SJCRH30 (cell line): ENCODE measurements around the gene PHLDB1.

DNA sequence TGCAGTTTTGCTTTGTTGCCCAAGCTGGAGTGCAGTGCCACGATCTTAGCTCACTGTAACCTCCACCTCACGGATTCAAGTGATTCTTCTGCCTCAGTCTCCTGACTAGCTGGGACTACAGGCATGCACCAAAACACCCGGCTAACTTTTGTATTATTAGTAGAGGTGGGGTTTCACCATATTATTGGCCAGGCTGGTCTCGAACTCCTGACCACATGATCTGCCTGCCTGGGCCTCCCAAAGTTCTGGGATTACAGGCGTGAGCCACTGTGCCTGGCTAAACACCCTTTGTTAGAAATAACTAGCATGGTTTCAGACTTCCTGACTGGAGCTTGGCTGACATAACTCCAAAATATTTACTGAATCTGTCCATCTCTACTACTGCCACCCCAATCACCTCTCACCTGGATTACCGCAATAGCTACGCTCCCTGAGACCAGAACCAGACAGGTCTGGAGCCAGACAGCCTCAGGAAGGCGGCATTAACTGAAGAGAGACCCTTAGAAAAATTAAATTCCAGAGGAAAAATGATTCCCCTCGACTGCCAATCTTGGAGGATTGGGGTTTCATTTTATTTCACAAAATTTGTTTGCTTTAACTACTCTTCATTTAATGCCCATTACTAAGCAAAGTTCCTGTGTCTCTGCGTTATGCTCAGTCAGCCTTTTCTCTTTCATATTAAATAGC is 13.0 kb downstream of the TMEM25 start:
- RAMPAGE, long total RNA, result no peak

GRCh38 chr11:118587838-118588405 is 15.7 kb downstream of the ARCN1 start:
- RAMPAGE, long total RNA, result no peak

- RAMPAGE, long total RNA, result no peak
Observed at GRCh38 chr11:118601126-118602245, 5.9 kb upstream of the PHLDB1 start.

DNA sequence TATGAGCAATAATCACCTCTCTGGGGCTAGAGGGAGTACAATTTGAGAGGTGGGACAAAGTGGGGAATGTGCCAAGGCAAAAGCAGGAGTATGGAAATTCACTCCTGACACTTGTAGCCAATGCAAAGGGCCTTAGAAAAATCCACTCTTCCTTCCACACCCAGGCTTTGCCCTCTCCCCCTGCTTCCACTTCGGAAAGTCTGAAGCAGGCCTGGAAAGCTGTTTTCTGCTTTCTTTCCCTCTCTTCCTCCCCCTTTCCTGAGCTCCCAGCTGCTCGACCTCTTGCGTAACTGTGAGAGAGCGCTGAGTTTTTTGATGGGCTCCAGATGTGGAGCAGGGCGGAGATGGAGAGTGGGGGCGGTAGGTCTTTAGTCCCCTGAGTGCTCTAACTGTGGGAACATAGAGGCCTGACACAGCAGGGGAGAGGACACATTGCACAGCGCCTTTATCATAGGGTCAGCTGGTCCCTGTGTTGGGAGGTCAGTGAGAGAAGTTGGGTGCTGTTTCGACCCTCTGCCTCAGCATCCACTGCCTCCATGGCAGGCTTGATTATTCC is 2.0 kb upstream of the PHLDB1 start:
- RAMPAGE, long total RNA, result no peak

- RAMPAGE, long total RNA, result no peak
Observed at GRCh38 chr11:118607017-118608306, at the start of gene PHLDB1. PHLDB1 (plus strand) TSS chr11:118607615.

DNA sequence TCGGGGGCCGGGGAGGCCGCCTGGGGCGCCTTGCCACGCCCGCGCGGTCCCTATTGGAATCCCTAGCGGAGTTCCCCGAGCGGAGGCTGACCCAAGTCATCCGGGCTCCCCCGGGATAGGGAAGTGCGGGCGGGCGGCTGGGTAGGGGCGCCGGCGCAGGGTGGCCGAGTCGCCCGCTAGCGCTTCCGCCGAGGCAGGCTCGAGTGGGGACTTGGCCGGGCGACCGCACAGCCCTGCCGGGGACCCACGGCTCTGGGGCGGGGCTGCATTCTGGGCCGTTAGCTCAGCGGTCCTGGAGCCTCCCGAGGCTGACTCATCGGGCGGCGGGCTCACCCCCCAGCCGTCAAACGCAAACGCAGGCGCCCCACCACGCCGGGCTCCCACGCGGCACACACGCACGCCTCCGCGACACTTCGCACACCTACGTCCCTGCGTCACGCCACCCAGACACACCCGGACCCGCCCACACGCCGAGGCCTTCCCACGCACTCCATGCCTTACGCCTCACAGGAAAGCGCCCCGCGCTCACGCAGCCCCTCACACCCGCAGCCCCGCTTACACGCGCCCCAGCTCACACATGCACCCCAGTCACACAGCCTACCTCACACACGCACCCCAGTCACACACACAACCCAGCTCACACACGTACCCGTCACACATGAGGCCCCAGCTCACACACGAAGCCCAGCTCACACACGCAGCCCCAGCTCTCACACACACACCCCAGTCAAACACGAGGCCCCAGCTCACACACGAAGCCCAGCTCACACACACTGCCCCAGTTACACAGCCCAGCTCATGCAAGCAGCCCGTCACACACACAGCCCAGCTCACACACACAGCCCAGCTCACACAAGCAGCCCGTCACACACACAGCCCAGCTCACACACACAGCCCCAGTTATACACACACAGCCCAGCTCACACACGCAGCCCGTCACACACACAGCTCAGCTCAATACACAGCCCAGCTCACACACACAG is 1.2 kb downstream of the PHLDB1 start:
- RAMPAGE, long total RNA, result no peak

- RAMPAGE, long total RNA, result no peak
Observed at GRCh38 chr11:118615192-118615876, 7.9 kb downstream of the PHLDB1 start.

DNA sequence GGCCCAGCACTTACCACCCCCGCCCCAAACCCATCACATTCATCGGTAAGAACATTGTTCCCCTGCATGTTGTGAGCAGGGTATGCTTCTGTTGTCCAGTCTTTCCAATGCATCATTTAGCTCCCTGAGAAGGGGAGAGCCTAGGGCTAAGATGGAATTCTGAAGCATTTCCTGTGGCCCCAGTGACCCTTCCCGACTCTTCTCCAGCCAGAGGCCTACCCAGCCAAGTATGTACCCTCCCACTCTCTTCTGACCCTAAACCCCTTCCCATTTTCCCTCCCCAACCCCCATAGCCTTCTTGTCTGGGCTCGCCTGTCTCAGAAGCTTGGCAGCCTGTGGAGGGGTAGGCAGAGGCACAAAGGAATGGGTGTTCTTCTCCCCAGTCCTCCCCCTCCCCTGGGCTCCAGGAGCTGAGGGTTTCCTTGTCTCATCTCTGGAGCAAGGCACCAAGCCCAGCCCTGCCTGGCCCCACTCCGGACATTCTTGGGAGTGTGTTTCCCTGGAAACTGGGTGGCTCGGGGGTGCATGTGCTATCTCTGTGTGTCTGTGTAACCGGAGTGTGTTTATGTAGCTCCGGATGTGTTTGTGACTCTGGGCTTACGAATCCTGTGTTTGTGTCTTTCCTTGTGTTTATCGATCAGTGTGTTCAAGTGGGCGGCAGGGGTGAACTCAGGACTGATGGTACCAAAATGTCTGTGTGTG is 10.7 kb downstream of the PHLDB1 start:
- RAMPAGE, long total RNA, result no peak

DNA sequence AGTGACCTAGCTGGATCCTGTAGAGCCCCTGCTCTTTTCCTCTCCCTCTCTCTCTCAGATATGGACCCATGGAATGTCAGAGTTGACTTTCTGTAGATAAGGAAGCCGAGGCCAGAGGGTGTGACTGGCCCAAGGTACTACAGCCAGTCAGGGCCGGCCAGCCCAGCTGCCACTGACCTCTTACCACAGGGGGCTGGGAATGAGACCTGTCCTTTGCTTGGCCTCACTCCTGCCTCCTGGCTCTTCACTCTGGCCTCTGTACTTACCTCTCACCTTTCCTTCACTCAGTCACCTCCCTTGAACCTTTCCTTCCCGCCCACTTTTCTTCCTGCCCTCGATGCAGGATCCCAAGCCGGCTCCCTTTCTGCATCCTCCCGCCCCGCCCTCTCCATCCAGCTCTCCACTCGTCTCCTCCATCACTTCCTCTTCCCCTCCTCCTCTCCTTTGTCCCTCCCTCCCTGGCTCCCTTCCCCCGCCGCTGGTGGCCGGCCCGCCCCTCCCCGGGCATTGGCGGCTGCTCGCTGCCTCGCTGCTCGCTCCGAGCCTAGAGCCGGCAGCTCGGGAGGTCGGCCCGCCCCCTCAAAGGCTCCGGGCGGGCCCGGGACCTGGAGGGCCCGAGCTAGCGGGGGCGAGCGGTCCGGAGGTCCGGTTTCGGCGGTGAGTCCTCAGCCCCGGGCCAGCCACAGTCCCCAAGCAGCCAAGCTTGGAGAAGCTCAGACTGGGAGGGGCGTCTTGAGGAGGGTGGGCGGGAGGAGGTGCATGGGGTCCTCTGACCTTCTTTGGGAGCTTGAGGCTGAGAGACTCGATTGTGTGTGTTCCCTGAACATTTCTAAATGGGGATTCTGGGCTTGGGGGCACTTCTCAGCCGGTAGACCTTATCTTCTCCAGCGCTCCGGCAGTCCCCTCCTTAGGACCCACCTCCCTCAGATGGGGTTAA is 13.7 kb downstream of the PHLDB1 start:
- RAMPAGE, long total RNA, result no peak

GRCh38 chr11:118622839-118623434 is 15.5 kb downstream of the PHLDB1 start:
- RAMPAGE, long total RNA, result no peak

DNA sequence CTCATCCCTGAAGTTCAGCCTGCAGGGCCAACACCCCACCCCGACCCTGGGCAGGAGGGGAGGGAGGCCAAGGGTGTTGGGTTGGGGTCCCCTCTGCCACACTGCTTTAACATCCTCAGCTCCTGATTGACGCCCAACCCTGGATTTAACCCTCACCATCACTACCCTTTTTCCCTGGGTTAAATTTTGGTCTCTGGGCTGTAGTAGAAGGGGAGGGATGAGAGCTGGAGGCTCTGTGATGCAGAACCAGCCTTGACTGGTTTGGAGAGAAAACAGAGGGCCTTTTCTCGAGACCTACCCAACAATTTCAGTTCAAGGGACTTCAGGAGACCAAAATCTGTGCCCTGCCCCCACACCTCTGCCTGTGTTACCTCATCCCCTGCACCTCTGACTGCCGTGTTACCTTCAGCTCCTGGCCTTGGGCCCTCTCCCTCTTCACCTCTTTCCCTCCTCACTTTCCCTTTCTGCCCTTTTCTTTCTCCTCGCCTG is 26.9 kb downstream of the PHLDB1 start:
- RAMPAGE, long total RNA, result no peak

DNA sequence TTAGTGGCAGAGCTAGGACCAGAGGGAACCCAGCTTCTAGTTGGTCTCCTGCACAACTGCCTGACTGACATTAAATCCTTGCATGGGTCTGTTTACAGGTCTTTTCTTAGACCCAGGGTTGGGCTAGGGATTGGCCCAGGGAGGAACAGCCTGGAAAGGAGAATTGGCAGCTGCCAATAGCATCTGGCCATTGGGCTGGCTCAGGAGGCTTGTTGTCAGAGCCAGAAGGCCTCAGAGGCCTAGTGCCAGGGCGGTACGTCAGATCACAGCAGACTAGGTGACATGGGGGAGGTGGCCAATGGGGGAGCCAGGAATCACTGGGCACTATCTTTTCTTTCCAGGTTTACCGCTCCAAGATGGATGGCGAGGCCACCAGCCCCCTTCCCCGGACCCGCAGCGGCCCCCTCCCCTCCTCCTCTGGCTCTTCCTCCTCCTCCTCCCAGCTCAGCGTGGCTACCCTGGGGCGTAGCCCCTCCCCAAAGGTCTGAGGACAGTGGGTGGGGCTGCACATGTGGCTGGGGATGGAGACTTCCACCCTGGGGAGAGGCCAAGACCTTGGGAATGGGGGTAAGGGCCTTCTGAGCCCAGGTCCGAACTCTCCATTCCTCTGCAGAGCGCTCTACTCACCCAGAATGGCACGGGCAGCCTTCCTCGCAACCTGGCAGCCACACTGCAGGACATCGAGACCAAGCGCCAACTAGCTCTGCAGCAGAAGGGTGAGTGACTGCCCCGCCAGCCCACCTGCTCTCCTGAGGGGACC is 35.8 kb downstream of the TREH start:
- RAMPAGE, long total RNA, result no peak

DNA sequence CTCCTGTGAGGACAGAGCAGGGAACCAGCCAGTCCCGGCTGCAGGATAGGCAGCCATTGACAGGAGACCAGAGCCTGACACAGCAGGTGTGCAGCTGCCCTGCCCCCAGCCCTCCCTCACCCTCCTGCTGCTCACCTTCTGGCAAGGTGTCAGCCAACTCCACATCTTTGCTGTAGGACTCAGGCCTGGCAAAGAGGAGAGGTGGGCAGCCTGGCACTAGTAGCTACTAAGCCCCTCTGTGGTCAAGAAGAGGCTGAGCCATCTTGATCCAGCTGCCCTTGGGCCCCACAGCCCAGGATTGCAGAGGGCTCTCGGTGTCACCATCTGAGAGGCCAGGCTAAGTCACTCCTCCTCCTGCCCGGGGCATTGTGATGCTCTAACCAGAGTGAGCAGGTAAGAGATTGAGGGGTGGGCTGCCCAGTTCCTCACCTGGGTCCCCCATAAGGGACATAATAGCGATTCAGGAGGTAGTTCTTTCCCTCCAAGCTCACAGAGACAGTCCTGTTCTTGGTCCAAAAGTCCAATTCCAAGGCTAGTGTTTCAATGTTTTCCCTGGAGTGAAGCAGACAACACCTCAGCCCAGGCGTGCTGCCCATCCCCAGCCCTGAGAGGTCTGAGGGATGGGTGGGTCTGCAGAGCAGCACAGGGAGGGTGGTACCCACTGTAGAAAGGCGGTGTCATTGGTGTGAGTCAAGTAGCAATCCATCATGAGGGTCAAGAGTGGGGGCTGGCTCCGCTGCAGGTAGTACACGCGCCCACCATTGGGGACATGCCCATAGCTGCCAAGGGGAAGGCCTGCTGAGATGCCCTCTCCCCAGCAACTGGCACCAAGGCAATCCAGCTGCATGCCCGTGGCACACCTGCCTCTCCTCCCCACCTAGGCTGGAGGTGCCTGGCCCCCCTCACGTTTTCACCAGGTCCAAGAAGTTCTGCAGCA is 18.5 kb downstream of the TREH start:
- RAMPAGE, long total RNA, result no peak

GRCh38 chr11:118720123-118720791 is 40.8 kb upstream of the TREH start:
- RAMPAGE, long total RNA, result no peak

DNA sequence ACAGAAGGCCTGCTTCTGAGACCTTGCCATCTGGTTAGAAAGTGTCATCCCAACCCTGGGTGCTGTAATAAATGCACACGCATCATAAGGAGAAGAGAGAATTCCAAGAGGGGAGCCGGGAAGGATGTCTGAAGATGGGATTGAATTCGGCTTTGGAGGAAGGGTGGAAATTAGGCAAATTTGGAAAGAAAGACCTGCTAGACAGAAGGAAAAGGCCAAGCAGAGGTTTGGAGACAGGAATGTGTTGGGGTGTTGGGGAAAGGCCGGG is 6.6 kb downstream of the CXCR5 start:
- RAMPAGE, long total RNA, result no peak

GRCh38 chr11:118911940-118912267 is 13.8 kb downstream of the BCL9L start:
- RAMPAGE, long total RNA, result no peak

DNA sequence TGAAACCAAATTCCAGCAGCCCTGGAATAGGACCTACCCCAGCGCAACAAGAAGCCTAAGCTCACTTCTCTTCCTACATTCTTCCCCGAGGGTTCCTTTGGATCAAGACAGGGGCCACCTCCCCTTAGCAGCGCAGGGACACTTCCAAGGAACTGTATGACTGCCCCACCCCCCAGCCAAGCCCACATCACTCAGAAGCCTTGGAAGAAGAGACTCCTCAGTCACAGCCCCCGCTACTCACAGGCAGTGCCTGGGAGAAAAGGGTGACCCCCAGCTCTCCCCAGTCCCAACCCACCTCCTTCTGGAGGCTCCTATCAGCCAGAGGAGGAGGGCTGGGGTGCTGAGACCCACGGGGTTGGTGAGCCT is 1.2 kb downstream of the BCL9L start:
- RAMPAGE, long total RNA, result no peak

DNA sequence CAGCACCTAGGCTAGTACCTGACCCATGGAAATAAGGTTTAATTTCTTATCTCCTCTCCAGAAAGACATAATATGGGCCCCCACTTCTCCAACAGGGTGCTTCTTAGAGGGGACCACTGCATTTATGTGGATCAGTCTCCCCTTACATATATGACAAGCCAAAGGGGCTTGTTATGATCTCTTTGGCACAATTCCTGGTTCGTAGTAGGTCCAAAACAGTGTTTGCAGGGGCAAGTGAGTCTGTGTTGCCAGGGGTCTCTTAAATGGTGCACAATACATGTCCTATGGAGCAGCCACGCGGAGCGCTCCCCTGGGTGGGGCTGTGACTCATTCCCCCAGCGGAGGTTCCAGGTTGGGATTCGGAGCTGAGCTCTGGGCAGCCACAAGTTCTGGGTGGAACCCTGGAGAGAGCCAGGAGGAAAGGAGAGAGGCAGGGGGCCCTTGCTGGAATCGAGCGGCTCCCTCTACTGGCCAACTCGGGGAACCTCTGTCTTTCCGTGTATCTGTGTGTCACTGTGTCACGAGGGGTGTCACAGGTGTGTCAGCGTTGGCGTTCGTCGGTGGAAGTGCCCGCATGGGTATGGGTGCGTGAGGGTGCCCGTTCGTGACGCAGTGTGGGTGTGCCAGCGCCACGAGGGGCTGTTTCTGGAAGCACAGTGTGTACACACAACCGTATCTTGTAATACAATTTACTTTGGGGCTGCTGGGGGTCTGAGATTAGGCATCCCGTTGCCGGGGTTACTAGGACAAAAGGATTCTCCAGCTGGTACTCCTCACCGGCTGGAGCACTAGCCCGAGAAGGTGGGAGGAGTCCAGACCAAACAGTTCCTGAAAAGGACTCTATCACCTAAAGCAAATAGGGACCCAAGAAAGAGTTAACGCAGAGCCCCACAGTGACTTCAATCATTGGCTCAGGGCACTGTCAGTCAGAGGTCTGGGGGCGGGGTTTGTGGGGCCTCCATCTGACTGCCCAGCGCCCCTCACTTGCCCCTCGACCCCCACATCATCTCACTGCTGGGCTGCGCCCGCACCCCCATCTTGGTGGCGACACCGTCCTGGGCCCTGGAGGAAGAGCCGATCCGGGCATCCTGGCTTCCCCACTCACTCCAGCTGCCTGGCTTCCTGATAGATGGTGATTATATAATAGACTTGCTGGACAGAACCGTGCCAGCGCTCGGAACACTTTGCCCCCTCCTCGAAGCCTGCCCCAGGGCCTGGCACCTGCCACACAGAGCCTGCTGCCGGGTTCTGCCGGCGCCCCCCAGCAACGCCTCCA is 2.5 kb upstream of the BCL9L start:
- RAMPAGE, long total RNA, result no peak

GRCh38 chr11:118929028-118929502 is 3.3 kb upstream of the BCL9L start:
- RAMPAGE, long total RNA, result no peak

DNA sequence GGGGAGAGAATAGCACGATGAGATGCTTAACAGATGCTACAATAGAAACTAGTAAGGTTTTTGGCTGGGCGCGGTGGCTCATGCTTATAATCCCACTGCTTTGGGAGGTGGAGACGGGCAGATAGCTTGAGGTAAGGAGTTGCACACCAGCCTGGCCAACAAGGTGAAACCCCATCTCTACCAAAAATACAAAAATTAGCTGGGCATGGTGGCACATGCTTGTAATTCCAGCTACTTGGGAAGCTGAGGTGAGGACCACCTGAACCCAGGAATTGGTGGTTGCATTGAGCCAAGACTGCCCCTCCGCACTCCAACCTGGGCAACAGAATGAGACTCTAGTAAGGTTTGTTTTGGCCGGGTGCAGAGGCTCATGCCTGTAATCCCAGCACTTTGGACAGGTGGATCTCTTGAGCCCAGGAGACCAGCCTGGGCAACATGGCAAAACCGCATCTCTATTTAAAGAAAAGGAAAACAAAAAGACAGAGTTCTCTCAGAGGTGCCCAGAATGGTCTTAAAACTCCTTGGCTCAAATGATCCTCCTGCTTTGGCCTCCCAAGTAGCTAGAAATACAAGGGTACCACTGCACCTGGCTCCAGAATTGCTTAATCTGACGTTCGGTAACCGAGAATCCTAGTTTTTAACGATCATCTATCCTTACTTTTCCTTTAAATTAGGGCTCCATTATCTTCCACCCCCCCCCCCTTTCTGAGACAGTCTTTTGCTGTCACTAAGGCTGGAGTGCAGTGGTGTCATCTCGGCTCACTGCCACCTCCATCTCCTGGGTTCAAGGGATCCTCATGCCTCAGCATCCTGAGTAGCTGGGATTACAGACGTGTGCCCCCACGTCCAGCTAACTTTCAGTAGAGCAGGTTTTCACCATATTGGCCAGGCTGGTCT is 2.0 kb downstream of the RPS25 start:
- RAMPAGE, long total RNA, result no peak